HCT116 (cell line): ENCODE measurements around a stretch of chr10.

DNA sequence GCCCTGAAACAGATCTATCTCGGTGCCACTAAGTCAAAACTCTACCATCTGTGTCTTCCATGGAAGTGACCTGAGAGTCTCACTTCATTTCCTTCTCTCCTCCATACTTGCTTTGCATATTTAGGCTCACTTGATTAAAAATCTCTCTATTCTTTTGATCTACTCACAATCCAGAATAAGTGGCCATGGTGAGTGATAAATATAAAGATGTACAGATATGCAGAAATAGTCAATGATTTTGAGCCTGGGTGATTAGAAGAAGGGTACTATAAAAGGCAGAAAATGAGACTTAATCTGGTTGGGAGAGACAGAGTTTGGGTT, 225.2 kb upstream of the NEBL start:
- RRBS, result no CpG with 5 or more reads among the region's 1 CpG

- RRBS, result 2% methylated on average over 71 of the region's 115 CpGs
Observed at GRCh38 chr10:21173758-21174742, 276.9 kb upstream of the NEBL start.

DNA sequence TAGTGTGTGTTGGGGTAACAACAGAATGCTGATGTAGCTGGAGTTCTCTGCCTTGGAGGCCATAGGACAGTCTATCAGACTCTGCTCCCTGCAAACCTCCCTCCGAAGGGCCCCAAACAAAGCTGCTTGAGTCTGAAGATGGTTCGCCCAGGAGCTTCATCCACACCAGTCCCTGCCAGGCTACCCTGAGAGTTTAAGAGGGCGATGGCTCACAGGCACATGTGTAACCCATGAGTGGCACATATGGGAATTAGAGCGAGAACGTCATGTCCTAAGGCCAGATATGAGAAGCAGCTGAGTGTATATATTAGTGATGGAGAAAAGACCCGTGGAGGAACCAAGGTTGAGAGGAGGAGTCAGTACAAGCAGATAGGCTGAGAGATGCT, 270.5 kb downstream of the SKIDA1 start:
- RRBS, result no CpG with 5 or more reads among the region's 6 CpGs

DNA sequence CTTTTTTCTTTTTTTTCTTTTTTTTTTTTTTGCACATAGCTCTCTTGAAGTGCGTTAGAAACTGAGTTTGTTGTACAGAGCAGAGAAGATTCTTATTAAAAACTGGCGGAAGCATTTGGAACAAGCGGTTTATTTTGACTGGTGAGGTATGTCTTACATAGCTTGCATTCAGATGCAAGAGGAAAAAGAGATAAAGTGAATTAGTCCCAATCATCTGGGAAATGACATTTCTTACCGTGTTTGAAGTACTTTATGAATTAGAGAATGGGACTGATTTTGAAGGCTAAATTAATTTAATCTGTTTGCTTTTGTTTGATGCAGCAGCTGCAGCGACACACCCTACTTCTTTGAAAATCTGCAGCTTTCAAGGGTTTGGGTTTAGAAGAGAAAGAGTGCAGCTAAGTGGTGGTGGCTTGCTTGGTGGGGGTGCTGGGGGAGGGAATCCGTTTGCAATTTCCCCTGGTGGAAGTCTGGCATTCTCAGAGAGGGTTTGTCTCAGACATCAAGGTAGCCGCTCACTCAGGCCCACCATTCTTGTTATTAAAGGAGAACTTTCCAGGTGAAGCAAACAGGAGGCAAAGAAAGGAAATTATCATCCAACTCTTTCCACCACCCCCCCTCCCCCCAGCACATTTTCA, 231.8 kb downstream of the SKIDA1 start:
- RRBS, result no CpG with 5 or more reads among the region's 7 CpGs

DNA sequence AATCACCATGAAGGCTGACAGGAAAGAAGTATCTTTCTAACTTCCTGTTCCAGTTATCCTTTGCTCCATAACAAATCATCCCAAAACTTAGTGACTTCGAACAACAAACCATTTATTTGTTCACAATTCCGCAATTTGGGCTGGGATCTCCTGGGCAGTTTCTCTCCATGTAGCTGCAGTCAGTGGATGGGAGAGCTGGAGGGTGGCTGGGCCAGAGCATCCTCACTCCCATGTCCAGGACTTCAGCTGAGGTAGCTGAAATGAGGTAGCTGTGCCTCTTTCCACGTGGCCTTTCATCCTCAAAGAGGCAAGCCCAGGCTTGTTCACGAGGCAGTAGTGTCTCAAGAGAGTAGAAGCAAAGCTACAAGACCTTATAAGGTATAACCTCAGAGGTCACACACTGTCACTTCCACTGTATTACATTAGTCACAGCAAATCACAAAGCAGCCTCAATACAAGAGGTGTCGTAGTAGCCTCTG, 97.8 kb downstream of the SKIDA1 start:
- RRBS, result no CpG with 5 or more reads among the region's 5 CpGs

DNA sequence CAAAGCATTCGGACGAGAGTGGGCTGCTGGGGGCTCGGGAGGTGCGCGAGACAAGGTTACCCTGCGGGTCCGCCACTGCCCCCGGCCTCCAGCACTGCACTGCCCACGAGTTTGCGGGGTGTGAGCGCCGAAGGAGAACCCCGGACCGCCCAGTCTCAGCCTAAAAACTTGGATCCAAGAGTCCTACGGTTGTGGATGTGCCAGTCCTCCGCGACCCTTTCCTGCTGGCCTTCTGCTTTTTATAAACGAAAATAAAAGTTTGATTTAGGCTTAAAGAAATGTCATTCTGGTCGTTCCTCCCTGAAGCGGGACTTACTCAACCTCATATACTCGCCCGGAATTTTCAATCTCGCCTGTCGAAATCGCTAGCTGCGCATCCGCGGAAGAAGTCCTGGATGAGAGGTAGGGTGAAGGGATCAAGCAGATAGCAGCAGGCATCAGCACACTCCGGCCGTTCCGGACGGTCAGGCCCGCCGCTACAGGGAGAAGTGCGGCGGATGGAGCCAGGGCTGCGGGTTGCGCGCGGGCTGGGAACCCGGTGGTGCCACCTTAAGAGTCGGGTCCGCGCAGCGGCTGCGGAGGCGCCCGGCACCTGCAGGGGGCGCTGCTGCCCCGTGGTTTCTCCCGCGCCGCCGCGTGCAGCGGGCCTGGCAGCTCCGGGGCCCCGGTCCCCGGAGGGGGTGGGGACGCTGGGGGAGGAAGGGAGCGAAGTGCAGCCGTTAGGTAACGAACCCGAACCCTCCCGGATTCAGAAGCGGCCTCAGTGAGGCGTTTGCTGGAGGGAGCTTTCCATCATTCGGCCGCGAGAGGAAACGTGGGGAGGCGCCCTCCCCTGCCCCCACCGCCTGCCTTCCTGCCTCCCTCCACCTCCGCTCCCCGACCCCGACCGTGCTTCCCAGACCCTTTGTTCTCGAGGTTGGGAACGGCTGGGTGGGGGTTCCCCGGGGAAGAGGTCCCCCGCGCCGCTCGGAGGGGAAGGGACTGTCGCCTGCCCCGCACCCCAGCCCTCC, 29.9 kb downstream of the SKIDA1 start:
- RRBS, result 12% methylated on average over 44 of the region's 86 CpGs

- RRBS, result no CpG with 5 or more reads among the region's 16 CpGs
Observed at GRCh38 chr10:21519759-21520667, 5.5 kb downstream of the SKIDA1 start.

- RRBS, result no CpG with 5 or more reads among the region's 4 CpGs
Observed at GRCh38 chr10:21667045-21668139, 133.4 kb downstream of the MLLT10 start.

- RRBS, result no CpG with 5 or more reads among the region's 6 CpGs
Observed at GRCh38 chr10:21670368-21671227, 136.6 kb downstream of the MLLT10 start.

- RRBS, result 95% methylated on average over 4 of the region's 11 CpGs
Observed at GRCh38 chr10:21756750-21757052, 222.7 kb downstream of the MLLT10 start.

GRCh38 chr10:21759026-21759792, 225.2 kb downstream of the MLLT10 start:
- RRBS, result 96% methylated on average over 2 of the region's 27 CpGs

- RRBS, result 0% methylated on average over 2 of the region's 16 CpGs
Observed at GRCh38 chr10:22003791-22004106, 219 bp upstream of the DNAJC1 start.

GRCh38 chr10:22477340-22478053, 132.2 kb downstream of the SPAG6 start:
- RRBS, result 95% methylated on average over 34 of the region's 61 CpGs

DNA sequence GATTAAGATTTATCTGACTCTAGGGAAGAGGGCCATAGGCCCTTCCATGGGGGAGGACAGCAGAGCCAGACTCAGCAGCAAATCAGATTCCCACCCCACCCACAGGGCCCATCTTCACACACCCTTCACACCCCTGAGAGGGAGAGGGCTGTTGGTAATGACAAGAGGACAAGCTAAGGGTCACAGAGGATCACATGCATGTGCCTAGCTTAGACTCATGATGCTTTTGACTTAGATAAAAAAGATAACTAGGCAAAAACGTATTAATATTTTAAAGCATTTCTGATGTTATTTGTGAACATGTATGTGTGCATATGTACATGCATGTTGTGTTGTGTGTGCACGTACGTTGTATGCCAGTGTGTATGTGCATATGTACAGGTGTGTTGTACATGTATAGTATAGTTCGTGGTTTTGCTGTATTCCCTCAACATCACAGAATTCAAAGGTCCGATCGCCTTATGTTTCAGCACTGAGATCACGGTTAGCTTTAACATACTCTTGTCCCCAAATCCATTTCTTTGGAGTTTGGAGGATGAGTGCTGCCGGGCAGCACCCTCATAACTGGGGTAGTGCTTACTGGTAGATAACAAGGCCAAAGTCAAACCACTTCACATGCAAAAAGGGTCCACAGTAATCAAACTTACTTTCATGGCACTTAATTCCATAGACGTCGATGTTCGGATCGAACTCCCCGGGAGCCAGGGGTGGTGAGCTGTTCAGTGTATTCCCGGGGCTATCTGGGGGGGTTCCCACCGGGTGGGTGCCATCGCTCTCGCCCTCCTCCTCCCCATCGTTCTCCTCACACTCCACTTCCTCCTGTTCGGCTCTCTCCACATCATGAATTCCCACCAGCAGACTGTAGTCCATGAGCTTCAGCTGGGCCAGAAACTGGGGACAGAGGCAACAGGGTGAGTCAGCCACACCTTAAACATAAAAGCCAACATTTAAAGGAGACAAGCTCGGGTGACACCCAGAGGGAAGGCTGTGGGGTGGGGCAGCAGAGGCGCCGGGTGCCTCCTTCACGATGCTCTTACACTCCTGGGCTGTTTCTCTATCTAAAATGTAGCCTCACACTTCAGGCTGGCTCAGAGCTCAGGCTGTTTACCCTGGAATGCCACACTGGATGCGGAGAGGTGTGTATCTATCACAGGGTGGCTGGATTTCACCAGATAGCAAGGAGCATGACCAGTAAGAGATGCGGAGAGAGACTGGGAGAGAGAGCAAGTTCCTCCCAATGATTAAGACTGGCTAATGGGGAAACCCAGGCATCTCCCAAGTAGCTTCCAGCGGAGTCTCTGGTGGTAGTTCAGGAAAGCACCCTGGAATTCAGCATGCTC, 172.8 kb downstream of the PIP4K2A start:
- RRBS, result no CpG with 5 or more reads among the region's 26 CpGs

DNA sequence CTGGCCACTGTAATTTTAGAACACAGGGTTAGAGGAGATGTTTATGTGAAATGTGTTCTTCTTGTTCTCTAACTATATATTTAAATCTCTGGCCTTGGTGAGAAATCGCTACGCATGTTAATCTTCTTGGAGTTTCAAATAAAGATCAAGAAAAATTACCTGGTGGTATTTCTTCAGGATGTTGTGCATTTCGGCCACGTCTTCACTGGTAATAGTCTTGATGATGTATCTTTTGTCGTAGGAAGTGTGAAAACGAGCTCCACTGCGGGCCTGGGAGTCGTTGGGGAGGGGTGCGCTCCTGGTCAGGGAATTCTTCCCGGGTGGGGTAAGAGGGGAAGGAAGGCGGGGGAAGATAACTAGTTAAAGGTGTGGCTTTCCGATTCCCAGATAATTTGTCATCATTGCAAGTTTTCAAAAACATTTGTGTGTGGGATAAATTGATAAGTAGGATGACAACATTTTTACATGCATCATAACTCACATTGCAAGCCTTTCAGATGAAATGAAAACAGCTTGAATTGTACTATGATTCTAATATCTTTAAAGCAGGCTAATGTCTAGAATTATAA, 122.8 kb downstream of the PIP4K2A start:
- RRBS, result no CpG with 5 or more reads among the region's 12 CpGs

DNA sequence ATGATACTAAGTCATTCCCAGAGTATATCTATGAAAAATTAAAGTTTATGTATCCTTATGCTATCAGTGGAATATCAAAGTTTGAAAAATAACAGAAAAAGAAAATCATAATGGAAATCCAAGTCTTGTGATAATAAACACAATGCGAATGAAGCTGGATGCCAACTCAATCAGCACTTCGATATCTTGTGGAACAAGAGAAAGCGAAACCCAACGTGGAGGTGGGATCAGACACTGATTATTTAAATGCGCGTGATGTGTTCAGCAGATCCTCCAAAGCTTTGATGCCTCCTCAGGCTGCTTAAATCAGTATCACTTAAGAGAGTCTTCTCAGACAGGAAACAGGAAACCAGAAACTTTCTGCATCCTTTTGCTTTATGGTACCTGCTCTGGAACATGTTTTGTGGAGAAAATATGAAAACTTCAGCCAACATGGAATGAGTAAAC, 102.7 kb downstream of the PIP4K2A start:
- RRBS, result no CpG with 5 or more reads among the region's 6 CpGs

DNA sequence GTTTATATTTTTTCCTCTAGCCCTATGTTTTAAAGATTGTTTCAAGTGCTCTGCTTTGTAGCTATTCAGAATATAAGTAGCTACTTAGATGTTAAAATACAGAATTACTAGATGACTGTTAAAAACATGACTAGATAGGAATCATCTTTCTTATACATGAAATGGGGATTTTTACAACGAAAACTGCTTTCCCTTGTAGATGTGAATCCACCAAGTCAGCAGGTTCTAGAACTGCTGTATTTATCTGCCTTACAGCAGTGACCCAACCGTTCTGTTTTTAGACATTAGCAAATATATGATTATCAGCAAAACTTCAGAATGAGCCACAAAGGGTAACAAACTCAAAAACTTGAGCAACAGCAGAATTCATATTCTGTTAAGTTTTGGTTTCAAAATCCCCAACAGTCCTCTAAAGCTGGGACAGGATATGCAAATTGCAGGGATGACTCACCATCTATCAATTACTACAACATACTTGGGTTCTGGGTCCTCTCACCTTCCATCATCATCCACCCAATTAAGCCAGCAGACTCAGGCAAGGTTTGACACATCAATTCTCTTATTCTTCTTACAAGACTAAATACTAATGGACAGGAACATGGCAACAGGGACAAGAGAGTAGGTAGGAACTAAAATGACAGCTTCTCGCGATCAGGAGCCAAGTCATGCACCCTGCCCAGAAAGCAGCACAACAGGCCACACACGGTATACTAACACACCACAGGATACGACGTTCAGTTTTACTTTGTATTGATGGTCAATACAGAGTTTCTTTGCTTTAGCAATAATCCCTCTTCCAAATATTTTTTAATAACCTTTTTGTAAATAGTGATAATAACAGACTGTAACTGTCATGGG, 83.8 kb downstream of the PIP4K2A start:
- RRBS, result no CpG with 5 or more reads among the region's 7 CpGs

GRCh38 chr10:22632696-22633513, 81.5 kb downstream of the PIP4K2A start:
- RRBS, result no CpG with 5 or more reads among the region's 6 CpGs

DNA sequence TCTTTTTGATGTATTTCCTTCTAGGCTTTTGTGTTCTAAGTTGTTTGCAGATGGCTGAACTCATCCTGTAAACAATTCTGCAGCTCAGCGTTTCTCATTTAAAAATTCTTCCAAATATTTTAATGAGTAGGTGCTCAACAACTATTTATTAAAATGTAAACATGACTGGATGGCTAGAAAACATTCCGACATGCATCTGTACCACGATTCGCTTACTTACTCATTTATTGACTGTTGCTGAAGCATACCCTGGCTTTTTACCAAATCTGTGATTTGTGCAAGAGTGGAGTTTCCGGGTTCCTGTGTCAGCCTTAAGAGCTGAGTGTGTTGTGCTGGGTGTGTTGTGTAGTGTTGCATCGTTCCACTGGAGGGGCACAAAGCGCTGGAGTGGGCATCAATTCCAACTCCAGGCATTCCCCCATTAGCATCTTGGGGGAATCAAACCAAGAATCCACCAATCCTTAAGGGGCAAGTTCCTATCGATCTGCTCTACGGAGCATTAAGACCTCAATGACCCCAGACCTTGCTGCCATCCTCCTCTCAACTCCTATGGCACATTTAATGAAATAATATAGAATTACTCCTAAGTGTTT, 58.7 kb downstream of the PIP4K2A start:
- RRBS, result no CpG with 5 or more reads among the region's 9 CpGs

- RRBS, result no CpG with 5 or more reads among the region's 7 CpGs
Observed at GRCh38 chr10:22707588-22708164, 6.7 kb downstream of the PIP4K2A start.